Glomerular endothelial cell (primary cell): ENCODE results near the genes LEF1 and LARP7.

DNA sequence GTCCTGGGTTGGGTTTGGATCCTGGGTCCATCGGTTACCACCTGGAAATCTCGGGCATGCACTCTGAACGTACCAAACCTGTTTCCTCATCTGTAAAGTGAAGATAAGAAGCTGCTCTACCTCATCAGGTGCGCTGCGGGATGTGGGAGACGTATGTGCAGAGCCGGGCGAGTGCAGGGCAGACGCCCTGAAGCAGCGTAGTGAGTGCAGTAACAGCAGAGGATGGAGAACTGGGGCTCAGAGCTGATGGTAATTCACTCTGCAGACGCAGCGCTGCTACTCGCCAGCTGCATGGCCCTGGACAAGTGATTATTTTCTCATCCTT lies 64.4 kb downstream of the HADH start:
- RAMPAGE, long total RNA = no peak

DNA sequence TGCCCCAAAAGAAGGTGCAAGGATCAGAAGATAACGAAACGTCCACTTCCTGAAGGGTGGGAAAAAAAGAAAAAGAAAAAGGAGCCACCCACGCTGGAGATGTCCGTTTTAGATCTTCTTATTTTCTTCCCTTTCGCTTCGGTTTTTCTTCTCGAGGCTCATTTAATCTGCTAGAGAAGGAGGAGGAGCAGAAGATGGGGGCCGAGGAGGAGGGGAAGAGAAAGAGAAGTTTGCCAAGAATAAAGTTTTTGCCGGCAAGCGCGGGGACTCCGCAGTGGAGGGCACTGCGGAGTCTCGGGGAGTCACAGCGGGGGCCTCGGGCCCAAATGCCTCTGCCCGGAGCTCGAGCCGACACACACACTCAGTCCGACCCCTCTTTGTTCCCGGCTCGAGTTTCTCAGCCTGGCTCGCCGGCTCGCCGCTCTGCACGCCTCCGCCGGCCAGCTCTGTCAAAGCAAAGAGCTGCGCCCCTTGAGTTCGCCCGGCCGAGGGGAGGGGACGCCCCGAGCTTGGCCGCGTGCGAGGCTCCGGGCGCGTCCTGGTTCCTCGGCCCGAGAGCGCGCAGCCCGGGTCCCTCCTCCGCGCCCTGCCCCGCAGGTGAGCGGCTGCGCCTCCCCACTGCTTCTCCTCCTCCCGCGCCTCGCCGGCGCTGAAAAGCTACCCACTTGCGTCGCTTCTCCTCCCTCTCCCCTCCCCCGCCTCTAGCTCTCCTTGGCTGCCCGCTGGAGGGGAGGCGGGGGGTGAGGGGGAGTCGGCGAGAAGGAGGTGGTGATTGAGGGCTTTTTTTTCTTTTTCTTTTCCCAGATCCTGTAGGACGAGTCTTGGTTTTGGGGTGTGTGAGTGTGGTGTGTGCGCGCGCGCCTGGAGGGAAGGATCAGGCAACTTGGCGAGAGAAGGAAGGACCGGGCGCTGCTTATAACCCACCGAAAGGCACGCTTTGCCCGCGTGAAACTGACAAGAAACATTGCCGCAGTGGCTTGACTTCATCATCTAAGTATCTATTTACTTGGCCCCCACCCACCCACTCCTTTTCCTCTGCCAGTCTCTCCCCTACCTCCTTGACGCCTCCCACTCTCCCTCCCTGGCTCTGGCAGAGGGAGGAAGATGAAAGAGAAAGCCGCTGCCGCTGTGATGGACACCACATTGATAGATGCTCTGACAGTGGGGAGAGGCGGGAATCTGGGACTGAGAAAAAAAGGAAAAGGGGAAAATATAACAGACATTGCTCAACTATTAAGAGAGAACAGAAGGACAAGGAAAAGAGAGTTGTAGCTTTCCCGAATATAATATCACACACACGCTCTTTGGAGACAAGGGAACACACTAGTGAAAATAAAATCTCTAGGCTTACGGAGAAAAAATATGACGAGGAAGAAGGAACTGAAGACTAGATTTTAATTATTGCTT lies at the start of gene LEF1:
Gene LEF1, minus strand, starts transcription at position 627 of the 1,407 bp plus-strand sequence.
- RAMPAGE, long total RNA = no peak

DNA sequence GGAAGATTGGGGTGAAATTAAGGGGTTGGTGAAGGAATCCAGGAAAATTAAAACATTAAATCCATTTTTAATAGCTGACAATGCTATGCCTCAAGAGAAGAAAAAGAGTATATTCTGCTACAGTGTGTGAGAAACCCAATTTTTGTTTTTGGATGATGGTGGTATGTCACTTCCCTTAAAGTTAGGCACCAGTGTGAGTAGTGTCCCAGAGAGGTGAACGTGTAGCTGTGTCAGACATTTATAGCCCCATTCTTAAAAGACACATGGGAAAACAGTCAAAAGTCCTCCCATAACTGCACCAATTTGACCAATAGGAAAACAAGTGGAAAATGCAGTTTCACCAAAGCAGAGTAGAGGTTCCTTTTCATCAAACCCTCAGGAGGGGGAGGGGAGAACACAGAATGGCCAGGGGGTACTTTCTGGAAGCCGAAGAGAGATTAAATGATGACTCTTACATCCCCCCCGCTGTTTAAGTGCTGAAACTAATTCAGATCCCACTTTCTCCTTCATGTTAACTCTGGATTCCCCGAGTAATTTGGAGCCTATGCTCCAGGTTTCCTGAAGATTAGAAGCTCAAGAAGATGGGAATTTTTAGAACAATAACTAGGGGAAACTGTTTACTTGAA lies 1.9 kb upstream of the LEF1 start:
- RAMPAGE, long total RNA = no peak

- RAMPAGE, long total RNA = no peak
Measured at GRCh38 chr4:108651221-108651900, 962 bp downstream of the OSTC start.

GRCh38 chr4:108867215-108867631 lies 104.4 kb upstream of the ETNPPL start:
- RAMPAGE, long total RNA = no peak

DNA sequence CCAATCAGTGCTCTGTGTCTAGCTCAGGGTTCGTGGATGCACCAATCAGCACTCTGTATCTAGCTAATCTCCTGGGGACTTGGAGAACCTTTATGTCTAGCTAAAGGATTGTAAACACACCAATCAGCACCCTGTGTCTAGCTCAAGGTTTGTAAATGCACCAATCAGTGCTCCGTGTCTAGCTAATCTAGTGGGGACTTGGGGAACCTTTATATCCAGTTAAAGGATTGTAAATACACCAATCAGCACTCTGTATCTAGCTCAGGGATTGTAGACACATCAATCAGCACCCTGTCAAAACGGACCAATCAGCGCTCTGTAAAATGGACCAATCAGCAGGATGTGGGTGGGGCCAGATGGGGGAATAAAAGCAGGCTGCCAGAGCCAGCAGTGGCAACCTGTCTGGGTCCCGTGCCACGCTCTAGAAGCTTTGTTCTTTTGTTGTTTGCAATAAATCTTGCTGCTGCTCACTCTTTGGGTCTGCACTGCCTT lies 2.0 kb upstream of the MCUB start:
- RAMPAGE, long total RNA = no peak

GRCh38 chr4:109560720-109561538 lies 883 bp downstream of the MCUB start:
- RAMPAGE, long total RNA = no peak

GRCh38 chr4:109718473-109718807 lies 11.4 kb downstream of the PLA2G12A start:
- RAMPAGE, long total RNA = no peak

DNA sequence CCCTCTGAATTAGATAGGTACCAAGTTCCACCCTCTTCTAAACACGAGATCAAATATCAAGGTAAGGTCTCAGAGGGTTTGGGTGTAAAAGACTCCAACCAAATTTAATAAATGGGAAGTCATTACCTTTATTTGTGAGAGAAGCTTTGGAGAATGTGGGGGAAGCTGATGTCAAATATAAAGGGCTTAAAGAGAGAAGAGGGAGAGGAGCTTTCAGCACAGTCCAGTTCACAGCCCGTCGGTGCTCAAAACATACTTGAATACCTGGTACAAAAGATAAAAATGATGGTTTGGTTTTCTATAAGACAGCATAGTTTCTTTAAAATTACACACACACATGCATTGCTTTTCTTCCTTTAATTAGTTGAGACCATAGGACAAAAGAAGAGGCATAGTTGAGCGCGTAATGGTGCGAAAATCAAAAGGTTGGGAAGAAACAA lies 837 bp upstream of the GAR1 start:
- RAMPAGE, long total RNA = no peak

- RAMPAGE, long total RNA = no peak
Measured at GRCh38 chr4:110116880-110117212, 81.6 kb downstream of the ELOVL6 start.

GRCh38 chr4:110364975-110365633 lies 110.9 kb upstream of the ENPEP start:
- RAMPAGE, long total RNA = no peak

- RAMPAGE, long total RNA = no peak
Measured at GRCh38 chr4:110614608-110615270, 8.1 kb downstream of the PITX2 start.

DNA sequence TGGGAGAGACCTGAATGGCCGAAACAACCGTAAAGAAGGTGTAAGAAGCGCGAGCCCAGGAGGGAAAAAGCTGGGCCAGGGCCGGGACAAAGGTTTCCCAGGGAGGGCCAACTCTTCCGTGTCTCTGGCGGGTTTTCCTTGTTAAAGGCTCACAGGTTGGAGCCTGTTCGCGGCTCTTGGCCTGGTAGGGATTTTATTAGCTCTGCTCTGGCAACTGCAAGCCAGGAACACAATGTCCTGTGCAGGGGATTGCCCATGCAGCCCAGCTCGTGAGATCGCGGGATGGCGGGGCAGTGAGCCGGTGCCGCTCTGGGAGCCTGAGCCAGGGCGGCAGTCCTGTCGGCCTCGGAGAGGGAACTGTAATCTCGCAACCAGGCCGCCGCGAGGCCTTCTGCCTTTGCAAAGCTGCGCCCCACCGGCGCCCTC lies 2.2 kb downstream of the PITX2 start:
- RAMPAGE, long total RNA = no peak

- RAMPAGE, long total RNA = no peak
Measured at GRCh38 chr4:110621065-110621884, 1.6 kb downstream of the PITX2 start.

GRCh38 chr4:110629331-110629805 lies 6.5 kb upstream of the PITX2 start:
- RAMPAGE, long total RNA = no peak

- RAMPAGE, long total RNA = no peak
Measured at GRCh38 chr4:110637393-110637991, 14.6 kb upstream of the PITX2 start.

GRCh38 chr4:112187452-112188126 lies 42.3 kb downstream of the FAM241A start:
- RAMPAGE, long total RNA = no peak

GRCh38 chr4:112636541-112637689 lies at the start of gene LARP7:
LARP7 (plus strand) TSS chr4:112637143.
- RAMPAGE, long total RNA = start-site peak on the plus strand at chr4:112637150-112637187, 169 and 168 reads in 2 replicates; start-site peak on the plus strand at chr4:112637504-112637570, 42 and 184 reads in 2 replicates

- RAMPAGE, long total RNA = no peak
Measured at GRCh38 chr4:113141817-113142535, 92.5 kb downstream of the ANK2 start.

DNA sequence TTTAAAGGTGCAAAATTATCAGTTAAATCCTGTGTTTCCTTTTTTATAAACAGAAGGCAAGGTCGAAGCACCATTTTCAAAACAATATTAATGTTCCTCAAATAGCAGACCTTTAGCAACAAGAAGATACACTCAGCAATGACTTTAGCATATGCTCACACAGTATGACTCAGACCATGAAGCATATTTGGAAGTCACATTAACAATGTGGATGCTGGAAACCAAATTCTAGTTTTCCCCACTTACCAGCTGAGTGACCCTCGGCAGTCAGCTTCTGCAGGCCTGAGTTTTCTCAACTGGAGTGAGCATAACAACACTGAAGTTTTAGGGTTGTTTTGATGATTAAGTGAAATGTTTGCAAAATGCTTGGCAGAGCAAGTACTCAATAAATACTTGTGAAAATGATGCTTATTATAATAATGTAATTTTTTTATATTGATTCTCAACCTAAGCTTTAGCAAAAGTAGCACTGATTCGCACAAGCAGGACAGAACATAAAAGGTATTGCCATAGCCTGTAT lies 130.6 kb downstream of the ANK2 start:
- RAMPAGE, long total RNA = no peak